Bile duct (tissue), 1 donor: Measurements from ENCODE around the genes CNMD, PRR20C and PCDH17.

- PRO-cap: unidirectional peak, plus-strand start at chr13:52599734
Observed at GRCh38 chr13:52599291-52600268, 42.7 kb upstream of the HNRNPA1L2 start.

DNA sequence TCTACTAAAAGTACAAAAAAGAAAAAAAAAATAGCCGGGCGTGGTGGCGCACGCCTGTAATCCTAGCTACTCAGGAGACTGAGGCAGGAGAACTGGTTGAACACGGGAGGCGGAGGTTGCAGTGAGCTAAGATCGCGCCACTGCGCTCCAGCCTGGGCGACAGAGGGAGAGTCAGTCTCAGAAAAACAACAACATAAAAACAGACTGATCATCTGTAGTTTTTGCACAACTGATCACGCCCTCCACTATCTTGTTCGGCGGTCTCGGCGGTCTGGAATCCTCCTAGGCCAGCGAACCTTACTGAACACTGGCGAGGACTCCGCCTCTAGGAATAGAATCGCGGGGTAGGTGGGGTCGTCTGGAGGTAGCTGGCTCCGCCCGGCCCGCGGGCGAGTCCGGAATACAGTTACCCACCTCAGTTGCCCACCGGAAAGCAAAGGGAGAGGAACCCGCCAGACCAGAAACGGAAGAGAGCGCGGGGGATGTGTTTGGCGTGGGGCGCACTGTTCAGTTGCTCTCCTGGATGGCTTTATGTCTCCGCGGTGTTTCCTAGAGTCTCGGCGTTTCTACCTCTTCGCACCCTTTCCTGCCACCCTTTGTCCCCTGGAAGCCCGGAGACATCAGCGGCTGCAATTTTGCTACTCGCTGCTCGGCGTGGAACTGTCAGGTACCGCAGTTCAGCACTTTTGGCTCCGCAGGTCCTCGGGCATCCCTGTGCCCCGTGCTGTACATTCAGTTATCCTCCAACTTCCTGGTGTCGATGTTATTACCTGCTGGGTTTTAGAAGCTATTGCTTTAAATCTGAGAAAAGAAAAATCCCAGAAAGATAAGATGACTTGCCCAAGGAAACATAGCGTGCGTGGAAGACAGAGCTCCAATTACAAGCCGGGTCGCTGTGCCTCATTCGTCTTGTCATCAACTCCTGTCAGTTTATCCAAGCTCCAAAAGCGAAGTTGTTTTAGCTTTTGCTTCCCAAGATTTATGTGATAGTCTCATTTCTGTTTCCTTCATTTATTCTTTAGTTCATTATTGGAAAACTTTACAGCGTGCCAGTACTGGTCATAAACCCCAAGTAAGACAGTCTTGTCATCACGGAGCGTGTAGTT lies 24.9 kb upstream of the HNRNPA1L2 start:
- PRO-cap: bidirectional peak, plus-strand start at position 469 of the sequence, minus-strand start at position 402 of the sequence

DNA sequence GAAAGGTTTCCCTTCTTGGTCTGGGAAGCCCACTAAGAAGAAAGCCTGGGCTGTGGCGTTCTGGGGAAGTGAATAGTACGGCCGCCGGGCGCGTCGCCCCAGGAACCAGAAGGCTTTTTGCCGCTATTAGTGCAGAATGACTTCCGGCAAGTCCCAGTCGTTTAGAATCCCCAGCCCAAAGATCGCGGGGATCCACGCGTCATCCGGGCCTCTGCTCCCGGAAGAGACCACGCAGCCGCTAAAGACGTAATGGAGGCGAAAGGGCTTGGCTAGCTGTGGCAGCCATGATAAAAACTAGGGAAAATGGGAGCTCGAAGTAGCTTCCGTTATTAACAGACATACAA lies 494 bp upstream of the SUGT1 start:
- PRO-cap: bidirectional peak, plus-strand start at position 241 of the sequence, minus-strand start at position 163 of the sequence

- PRO-cap: no peak
Observed at GRCh38 chr13:52653697-52654292, 1.2 kb downstream of the SUGT1 start.

DNA sequence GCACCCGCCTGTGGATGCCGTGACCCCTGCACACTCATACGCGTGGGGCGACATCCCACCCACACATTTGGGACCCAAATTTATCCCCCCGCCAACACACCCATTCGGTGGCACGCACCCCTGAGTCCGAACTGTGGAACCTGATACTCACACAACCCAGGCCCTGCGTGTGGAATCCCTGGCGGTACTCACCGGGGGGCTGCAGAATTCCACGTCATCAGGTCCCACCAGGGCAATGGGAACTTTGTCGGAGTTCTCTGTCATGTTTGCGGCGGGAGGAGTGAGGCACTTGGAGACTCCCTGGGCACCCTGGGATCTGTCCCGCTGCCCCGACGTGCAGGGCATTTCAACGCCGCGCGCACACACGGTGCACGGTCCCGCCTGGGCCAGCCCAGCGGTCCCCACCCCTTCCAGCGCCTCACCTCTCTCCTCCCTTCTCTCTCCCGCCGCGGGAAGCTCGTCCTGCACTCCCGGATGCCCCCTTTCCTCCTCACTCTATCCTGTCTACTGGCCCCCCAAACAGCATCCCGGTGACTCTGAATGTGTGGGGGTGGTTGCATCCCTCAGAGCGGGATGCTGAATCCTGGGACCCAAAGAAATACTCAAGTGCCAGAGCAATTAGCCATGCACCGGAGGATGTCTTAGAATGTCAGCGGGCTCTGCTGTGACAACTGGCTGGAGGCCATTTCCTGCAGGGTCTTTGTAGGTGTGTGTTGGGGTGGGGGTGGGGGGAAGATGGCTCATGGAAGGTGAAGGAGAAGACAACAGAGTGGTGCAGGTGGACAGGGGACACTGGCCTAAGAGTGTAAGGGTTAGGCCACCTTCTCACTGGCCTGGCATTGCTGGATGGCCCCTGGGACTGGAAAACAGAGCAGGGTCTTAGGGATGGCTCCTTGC lies at the start of gene CNMD:
Gene CNMD (minus strand): TSS at position 383 of the 897 bp plus-strand sequence.
- PRO-cap: no peak

DNA sequence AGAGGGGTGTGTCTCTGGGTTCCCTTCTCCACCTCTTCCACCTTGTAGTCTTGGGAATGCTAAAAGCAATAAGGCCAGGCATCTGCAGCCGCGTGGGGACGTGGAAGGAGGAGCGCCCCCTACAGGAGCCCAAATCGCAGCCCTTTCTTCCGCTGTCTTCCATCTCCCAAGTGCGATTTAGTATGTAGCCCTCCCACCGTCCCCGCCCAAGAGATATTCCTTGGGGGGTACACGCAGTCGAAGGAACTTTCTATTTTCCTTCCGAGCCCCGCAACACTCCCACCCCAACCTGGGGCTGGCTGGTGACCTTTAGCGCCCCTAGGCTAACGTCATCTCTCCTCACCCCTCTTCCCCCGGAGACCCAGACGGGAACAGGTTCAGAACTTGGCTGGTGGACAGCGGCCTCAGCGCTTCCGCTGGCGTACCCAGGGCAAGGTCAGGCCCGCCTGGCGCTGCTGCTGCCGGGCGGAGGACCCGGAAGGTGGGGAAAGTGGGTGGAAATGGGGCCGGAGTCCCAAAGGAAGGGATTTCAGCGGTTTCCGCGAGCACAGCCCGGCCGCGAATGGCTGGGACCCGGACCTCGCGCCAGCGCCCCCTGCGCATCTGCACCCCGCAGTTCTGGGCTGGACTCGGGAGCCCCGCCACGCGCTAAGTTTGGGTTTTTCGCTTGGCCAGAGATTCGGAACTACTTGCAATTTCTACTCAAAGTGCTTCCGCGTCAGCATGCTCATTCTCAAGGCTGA lies 2.1 kb upstream of the PCDH8 start:
- PRO-cap: no peak

- PRO-cap: no peak
Observed at GRCh38 chr13:54571964-54572749, 1543.5 kb downstream of the OLFM4 start.

DNA sequence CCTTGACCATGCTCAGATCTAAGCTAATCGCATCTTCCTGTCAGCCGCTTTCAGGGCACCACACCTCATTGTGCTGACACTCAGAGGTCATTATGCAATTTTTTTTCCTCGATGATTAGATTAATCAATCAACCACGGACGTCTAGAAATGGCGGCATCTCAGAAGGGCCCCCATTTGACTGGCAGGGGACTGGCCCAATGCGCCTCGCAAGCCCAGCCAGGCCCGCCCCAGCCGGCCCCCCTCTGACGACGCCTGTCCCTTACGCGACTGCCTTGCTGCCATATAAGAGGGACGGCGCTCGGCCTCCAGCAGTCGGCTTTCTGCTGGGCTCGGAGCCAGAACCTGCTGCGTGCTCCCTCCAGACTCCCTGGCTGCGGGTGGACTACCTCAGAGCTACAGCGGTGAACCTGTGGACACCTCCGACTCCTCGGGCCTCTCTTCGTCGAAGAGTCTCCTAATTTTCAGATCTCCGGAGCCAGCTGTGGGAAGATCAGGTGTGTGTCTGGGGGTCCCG lies at the start of gene PRR20C:
Gene PRR20C (plus strand): TSS at position 282 of the 515 bp plus-strand sequence.
- PRO-cap: no peak

DNA sequence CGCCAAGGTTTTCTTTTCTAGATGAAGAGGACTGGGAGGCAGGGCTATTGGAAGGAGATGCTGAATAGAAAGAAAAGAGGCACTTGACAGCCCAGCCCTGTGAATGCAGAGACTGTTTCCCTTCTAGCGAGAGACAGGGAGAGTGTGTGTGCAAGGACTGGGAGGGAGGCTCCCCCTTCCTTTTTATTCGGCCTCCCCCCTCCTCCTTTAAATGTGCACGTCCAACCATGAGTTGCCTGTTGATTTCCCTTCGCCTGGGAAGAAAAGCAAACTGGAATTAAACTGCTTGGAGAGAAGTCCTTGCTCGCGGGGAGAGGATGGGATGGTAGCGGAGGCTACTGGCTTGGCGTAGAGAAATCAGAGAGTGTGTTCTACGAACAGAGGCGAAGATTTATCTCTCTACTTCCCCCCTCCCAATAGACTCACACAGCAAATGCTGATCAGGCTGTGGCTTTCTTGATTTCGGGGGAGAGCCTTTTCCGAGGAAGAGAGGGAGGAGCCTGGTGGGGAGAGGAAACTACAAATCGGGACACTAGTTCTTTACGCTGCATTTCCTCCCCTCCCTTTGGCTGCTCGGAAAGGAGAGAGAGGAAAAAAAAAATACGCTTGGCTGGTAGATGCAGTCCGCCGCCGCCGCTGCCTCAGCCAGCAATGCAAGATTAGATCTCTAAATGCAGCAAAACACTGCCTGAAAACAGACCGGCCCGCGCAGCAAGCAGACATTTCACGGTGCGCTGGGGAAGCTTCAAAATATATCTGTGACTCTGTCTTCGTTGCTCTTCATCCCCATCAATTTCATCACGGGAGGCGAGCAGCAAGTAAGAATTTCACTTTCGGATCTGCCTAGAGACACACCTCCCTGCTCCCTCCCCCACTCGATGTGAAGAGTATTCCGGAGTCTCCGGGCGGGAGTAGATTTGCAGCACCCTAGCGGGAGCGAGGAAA lies at the start of gene PCDH17:
Gene PCDH17 (plus strand): TSS at position 548 of the 945 bp plus-strand sequence.
- PRO-cap: bidirectional peak, plus-strand start at position 616 of the sequence, minus-strand start at position 368 of the sequence; bidirectional peak, plus-strand start at position 895 of the sequence, minus-strand start at position 791 of the sequence

- PRO-cap: bidirectional peak, plus-strand start at chr13:57633703, minus-strand start at chr13:57633479
Observed at GRCh38 chr13:57633233-57633881, 1.8 kb downstream of the PCDH17 start.

GRCh38 chr13:59409525-59410243 lies 754.0 kb downstream of the DIAPH3 start:
- PRO-cap: no peak

GRCh38 chr13:59531298-59532267 lies 632.1 kb downstream of the DIAPH3 start:
- PRO-cap: no peak

DNA sequence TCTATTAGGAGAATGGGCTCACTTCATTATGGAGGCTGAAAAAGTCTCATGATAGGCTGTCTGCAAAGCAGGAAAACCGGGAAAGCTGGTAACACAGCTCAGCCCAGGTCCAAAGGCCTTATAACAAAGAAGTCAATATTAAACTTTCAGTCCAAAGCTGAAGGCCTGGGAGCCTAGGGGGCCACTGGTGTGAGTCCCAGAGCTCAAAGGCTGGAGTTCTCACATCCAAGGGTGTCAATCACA lies 249.0 kb upstream of the PCDH20 start:
- PRO-cap: no peak

- PRO-cap: no peak
Observed at GRCh38 chr13:67120952-67121447, 109.1 kb downstream of the PCDH9 start.

GRCh38 chr13:67134216-67134664 lies 95.9 kb downstream of the PCDH9 start:
- PRO-cap: no peak

- PRO-cap: no peak
Observed at GRCh38 chr13:67147099-67147785, 82.9 kb downstream of the PCDH9 start.

- PRO-cap: no peak
Observed at GRCh38 chr13:68025632-68026268, 795.6 kb upstream of the PCDH9 start.

DNA sequence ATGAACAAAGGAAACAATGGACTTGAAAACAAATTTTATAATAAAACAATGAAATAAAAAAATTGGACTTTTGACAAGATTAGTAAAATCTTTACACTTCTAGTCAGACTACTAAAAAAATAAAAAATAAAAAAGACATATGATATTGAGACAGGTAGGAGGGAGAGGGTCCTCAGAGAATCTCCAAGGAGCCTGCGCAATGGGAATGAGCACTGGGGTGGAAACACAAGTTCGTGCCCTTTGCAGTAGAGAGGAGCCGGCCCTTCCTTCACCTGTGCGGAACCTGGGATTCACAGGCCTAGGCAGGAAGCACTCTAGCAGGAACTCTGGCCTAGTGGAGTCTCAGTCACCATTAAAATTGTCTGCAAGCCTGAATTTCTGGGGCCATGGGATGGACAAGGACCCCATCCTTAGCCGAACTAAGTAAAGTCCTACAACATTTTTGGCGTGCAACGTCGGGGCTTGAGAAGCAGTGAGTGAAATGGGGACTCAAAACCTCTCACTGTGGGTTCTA lies 1026.6 kb upstream of the PCDH9 start:
- PRO-cap: no peak

- PRO-cap: no peak
Observed at GRCh38 chr13:69221481-69222058, 886.7 kb downstream of the KLHL1 start.

GRCh38 chr13:69650510-69650988 lies 457.7 kb downstream of the KLHL1 start:
- PRO-cap: no peak